Epithelial cell of esophagus (primary cell): ENCODE data around the genes TMEM267, C5orf34 and NNT.

GRCh38 chr5:40832367-40832931, 2.6 kb downstream of the RPL37 start:
- RRBS: no CpG with 5 or more reads among the region's 5 CpGs

DNA sequence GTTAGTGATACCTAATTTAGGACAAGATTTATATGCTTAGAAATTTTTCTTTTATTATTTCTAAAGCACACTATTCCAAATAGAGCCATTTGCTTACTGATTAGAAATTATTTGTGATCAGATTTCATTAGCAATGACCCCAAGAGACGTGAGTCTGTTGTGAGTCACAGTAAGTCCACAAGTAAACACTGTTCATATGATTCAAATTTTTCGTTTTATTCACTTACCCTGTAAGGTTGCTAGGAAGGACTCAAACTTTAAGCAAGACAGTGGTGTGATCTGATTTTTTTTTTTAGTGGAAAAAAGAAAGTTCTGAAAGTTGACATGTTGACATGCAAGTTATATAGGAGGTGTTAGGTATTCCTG, 1.2 kb downstream of the CARD6 start:
- RRBS: no CpG with 5 or more reads among the region's 2 CpGs

DNA sequence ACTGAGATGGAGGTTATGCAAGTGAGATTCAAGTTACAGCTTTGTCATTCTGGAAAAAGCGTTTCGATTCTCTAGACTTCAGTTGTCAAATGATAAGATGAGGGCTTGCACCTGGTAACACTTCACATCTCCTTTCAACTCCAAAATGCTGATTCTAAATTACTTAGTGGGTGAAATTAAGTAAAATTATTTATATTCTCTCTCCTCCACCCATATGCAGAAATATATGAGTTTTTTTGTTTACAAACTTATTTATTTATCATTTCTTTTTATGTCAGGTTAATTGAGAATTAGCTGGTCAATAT, 36.3 kb downstream of the C6 start:
- RRBS: no CpG with 5 or more reads among the region's 2 CpGs

- RRBS: no CpG with 5 or more reads among the region's 3 CpGs
These were observed 47.9 kb upstream of the C6 start for GRCh38 chr5:41261178-41261701.

DNA sequence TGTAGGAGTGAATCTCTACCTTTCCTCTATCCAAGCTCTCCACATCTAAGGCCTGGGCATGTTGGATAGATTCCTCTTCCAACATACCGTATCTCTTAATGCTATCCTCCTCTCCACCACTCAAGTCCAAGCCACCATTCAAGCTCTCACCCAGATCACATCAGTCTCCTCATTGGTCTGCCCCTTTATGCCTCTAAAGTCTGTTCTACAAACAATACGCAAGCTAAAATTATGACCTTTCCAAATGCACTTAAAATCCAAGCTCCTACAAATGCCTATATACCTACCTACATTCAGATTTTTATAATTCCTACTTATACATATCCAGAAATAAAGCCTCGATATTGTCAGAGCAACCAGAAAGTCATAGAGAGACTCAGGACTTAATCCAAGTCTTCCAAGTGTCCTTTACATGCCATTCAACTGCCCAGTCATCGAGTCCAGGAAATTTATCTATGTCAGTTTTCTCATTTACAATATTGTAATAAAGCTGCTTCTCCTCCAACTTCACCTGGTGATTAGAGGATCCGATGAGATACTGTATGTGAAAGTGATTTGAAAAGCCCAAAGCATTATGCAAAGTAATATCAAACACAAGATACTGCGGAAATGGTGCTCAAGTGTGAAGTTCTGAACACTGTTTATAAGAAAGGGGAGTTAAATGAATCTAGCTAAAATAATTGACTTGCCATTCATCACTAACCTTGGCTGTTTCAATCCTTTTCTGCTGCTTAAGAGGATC, 43.1 kb downstream of the OXCT1 start:
- RRBS: no CpG with 5 or more reads among the region's 6 CpGs

DNA sequence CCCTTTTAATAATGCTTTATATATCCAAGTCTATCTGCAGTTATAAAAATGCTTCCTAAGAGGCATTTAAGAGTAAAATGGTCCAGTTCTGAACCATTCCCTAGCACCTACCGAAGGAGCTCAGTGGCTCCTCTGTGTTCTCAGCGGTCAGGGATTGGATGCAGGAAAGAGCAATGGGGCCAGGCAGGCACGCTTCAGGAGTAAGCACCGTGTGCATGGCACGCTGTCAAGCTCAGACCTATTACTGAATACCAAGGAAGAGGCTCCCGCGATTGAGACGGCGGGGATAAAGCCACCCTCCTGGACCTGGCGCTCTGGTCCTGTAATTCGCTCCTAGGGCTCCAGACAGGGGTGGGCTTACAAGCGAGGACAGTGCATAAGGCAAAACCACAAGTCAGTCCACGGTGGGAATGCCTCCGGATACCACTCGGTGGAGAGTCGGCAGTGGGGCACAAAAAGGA, 1.1 kb downstream of the OXCT1 start:
- RRBS: 3% methylated on average over 3 of the region's 16 CpGs

- RRBS: no CpG with 5 or more reads among the region's 2 CpGs
These were observed 134.5 kb downstream of the GHR start for GRCh38 chr5:42557664-42558213.

GRCh38 chr5:42581776-42582614, 158.8 kb downstream of the GHR start:
- RRBS: no CpG with 5 or more reads among the region's 10 CpGs

DNA sequence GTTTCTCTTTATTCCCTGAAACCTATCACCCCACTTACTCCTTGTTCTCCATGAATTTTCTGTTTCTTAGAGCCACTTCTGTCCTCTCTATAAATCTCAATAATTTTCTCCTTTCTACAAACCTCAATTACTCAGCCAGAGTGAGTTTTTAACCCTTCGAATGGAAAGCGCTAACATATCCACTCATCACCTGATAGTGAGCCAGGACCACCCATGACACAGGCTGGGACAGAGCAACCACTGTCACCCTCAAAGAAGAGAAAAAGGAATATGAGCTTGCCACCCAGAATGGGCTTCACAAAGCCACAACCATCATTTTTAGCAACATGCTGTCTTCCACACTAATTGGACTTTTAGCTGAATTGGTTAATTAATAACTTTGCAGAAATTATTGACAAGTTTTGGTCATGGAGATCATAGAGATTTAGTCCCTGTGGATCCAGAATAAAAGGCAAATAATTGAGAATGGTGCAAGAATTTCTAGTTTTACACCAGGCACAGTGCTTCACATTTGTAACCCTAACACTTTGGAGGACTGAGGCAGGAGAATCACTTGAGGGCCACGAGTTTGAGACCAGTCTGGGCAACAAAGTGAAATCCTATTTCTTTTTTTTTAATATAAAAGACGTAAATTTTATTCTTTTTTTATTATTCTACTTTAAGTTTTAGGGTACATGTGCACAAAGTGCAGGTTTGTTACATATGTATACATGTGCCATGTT, 32.1 kb upstream of the SELENOP start:
- RRBS: no CpG with 5 or more reads among the region's 4 CpGs

GRCh38 chr5:42908913-42909209, 97.2 kb upstream of the SELENOP start:
- RRBS: no CpG with 5 or more reads among the region's 11 CpGs

GRCh38 chr5:43037098-43037781, 2.9 kb downstream of the ANXA2R start:
- RRBS: 19% methylated on average over 4 of the region's 35 CpGs

GRCh38 chr5:43045028-43046030, 5.2 kb upstream of the ANXA2R start:
- RRBS: no CpG with 5 or more reads among the region's 16 CpGs

DNA sequence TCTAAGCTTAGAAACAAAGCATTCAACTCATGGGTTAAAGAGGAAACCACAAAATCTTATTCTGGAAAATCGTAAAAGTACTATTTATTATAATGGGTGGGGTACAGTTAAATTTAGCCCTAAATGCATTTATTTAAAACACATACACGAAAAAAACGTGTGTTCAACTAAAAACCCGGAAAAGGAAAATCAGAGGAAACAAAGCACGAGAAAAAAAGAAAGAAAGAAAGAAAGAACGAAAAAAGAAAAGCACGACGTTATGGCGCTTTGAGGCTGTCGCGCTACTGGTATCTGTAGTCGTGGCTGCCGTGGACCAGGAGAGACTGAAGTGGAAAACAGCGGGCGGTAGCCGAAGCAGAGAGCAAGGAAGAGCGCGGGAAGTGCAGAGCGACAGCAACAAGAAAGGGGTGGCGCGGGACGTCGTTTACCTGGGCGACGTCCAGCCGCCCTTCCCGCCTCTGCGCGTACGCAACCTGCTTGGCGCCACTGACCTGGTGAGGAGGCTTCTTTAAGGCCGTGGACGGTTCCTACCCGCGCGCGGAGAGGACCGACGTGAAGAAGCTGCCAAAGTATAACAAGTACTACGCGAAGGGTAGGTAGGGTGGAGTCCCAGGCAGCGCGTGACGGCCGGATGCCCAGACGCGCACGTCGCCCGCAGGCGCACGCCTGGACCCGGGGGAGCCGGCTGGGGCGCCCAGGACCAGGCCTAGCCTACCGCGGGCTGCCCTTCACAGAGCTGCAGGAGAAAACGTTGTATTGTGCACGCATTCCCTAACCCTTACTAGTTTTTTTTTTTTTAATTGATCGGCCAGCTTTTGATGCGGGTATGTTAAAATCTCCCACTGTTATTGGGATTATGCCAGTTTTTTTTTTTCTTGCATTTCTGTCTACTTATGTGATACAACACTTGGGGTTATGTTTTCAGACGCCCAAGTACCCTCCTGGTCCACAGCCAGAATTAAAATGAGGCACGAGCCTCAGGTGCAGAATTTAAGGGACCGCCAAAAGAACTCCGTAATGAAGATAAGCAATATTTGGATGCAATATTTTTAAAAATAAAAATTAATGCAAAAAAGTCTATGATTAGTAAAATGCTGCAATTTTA, 15.3 kb downstream of the CCL28 start:
- RRBS: 2% methylated on average over 9 of the region's 65 CpGs

- RRBS: no CpG with 5 or more reads among the region's 4 CpGs
These were observed 754 bp downstream of the CCL28 start for GRCh38 chr5:43411294-43411979.

DNA sequence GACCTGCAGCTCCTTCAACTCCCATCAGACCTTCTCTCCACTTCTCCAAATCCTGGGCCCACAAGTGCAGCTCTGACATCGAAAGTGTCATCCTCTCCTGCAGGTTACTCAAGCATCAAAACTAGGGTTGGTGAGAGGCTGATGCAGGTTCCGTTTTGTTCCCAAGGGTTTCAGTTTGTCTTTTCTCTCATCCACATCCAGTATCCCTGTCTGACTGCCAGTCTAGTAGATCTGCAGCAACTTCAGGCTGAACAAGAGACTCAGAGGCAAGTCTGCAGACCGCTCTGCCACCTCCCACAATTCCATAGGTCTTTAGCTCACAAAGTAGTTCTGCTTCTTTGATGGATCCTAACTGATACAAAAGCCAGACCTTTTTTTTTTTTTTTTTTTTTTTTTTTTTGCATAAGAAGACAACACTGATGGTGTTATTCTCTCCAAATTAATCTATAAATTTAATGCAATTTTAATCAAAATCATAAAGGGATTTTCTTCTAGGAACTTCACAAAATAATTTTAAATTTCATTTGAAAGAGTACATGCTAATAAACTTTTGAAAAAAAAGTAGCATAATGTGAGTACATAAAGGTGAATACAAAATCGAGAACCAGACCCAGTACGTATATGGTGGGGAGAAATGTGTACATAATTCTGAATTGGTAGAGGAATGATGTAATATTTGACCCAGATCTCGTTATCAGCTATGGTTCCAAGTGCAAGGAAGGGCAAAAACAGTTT, 7.4 kb downstream of the TMEM267 start:
- RRBS: no CpG with 5 or more reads among the region's 6 CpGs

DNA sequence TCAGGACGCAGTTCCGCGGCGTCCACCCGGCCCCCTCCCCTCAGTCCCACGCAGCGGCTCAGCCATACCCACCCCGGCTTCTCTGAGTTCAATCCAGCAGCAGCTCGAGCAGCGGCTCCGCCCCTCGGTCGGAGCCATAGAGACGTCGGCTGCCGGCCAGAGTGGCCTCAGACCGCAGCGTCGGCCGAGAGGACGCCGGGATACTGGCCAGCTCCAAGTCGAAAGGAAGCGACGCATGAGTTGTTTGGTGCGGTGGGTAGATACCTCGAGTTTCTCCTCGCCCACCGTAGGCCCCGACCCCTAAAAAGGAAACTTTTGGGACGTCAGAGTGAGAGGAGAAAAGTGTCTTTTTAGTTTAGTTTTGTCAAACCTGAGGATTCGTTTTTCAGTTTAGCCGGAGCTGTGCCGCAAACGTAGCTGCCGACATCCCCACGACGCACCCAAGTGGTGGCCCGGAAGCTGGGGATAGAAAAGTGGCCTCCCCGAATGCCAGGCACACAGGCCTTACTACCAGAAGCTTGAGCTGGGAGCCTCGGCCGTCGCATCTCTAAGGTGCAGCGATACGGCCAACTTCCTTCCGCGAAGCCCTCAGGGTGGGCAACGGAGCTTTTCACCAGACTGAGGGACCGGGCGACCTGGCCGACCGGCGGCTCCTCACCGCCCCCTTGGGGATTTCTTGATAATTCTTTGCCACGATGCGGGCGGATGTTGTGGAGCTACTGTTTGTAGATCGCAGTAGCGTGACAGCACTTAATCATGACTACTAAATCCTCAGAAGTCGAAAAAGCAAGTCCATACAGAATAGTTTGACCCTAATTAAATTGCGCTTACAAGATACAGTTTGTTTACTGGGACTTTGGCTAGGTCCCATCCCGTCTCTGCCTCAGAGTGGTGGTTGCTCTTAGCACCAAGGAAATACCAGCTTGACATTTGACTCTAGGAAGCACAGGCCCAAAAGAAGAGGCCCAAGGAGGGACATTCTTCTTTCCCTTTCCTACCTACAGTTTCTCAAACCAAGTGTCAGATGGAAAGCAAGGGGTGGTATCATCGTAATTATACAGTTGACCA, at the start of gene TMEM267:
Gene TMEM267, minus strand, starts transcription at position 116 of the 1,068 bp plus-strand sequence.
- RRBS: 3% methylated on average over 23 of the region's 63 CpGs

- RRBS: no CpG with 5 or more reads among the region's 42 CpGs
These were observed at the start of gene C5orf34 for GRCh38 chr5:43514395-43515703. Gene C5orf34, minus strand, starts transcription at chr5:43515148.

DNA sequence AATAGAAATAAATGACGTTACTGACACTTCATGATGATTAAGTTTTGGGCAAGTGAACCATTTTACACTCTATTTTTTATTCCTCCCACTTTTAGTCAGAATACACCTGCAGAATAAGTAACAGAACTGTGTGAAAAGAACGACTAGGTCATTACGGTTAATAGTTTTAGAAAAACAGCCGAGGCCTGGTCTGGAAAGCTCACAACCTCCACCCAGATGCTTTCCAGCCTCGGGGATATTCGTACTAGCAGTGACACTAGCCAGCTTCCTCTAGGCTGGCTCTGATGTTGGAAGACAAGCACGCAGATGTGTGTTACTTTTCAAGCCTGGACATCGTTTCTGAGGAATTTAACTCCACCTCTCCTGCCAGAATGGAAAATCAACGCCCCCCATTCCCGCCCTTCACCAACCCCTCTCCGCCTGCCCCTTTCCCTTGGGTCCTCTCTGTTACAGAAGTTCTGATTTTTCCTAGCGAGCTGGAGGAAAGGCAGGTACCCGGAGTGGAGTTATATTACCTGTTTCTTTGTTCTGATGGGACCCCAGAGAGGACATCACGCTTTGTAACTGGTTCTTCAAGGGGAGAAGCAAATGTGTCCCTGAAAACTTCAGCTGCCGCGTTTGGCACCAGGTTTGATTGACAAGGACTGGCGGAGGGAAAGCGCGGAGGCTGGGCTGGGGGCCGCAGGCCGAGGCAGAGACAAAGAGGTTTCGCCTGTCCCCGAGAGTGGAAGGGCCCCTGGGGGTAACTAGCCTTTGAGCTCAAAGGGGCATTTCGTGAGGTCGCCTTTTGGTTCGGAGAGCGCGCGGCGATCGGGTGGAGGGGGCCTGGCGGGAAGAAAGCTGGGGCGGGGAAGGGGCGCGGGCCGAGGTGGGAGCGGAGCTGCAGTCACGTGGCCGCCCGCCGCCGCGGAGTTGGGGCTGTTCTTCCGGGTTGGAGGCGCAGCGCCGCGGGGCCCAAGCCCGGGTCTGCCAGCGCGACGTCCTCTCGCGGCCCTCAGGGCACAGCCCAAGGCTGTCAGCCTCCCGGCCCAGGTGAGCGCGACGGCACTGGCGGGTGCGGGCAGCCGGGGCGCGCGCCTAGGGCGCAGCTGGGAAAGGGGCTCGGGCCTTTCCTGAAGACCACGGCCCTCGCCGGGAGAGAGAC, at the start of gene NNT:
Gene NNT, plus strand, starts transcription at position 918 of the 1,144 bp plus-strand sequence.
- RRBS: 2% methylated on average over 21 of the region's 69 CpGs

DNA sequence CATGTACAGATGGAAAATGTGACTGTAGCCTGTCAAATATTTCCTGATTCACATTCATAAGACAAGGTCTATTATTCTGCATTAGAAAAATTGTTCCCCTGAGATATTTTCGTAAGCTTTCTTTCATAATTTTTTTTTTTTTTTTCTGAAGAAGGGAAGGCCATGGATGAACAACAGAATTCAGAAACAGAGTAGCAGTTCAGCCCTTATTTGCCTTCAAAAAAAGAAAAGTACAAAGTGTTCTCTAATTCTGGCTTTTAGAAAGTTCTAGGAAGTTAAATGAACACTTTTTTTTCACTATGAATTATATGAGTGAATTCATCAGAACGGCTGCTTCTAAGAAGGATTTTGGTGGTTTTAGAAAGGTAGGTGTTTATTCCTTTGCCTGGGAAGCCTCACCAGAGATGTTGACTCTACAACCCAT, 81.1 kb downstream of the NNT start:
- RRBS: no CpG with 5 or more reads among the region's 2 CpGs

GRCh38 chr5:43704461-43705462, 101.8 kb downstream of the NNT start:
- RRBS: no CpG with 5 or more reads among the region's 3 CpGs